CMK (cell line): ENCODE measurements around the genes RPL14, ZNF619 and TRAK1.

- RRBS: 0% methylated on average over 2 of the region's 39 CpGs
Measured at GRCh38 chr3:40308616-40309611, 593 bp upstream of the EIF1B start.

- RRBS: 1% methylated on average over 8 of the region's 70 CpGs
Measured at GRCh38 chr3:40457039-40457711, at the start of gene RPL14. Gene RPL14 (plus strand): TSS chr3:40457339.

- RRBS: no CpG with 5 or more reads among the region's 7 CpGs
Measured at GRCh38 chr3:40458368-40458964, 1.3 kb downstream of the RPL14 start.

GRCh38 chr3:40463603-40464230, 6.6 kb downstream of the RPL14 start:
- RRBS: no CpG with 5 or more reads among the region's 6 CpGs

GRCh38 chr3:40476474-40477599, at the start of gene ZNF619:
Gene ZNF619 (plus strand): TSS chr3:40477122.
- RRBS: under 1% methylated on average over 11 of the region's 50 CpGs

- RRBS: no CpG with 5 or more reads among the region's 12 CpGs
Measured at GRCh38 chr3:40584806-40585243, 60.1 kb downstream of the ZNF621 start.

DNA sequence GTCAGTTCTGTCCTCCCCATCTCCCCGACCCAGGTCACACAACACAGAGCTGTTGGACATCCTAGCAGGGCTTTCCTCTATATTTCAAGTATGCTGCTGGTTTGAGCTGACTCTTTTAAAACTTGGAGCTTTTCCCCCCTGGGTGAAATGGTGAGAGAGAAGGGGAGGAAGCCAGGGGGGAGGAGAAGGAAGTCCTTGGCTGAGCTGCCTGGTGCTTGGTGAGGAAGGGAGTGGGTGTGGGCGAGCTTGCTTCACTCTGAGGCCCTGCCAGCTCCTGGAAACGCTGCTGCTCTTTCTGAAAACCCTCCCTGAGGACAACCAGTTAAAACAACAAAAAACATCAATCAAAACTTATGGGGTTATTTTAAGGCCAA, 165.9 kb downstream of the ZNF621 start:
- RRBS: no CpG with 5 or more reads among the region's 3 CpGs

DNA sequence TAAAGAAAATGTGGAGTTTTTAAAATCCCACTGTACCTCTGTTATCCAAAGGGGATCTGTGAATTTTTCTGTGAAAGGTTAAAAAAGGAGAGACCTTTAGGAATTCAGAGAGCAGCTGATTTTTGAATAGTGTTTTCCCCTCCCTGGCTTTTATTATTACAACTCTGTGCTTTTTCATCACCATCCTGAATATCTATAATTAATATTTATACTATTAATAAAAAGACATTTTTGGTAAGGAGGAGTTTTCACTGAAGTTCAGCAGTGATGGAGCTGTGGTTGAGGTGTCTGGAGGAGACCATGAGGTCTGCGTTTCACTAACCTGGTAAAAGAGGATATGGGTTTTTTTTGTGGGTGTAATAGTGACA, 24.3 kb downstream of the CTNNB1 start:
- RRBS: no CpG with 5 or more reads among the region's 1 CpG

GRCh38 chr3:41239959-41240389, 40.7 kb downstream of the CTNNB1 start:
- RRBS: no CpG with 5 or more reads among the region's 2 CpGs

GRCh38 chr3:42020415-42021522, 58.9 kb upstream of the ULK4 start:
- RRBS: no CpG with 5 or more reads among the region's 3 CpGs

GRCh38 chr3:42052340-42053639, 38.4 kb upstream of the TRAK1 start:
- RRBS: no CpG with 5 or more reads among the region's 13 CpGs

GRCh38 chr3:42080276-42081088, 10.7 kb upstream of the TRAK1 start:
- RRBS: no CpG with 5 or more reads among the region's 2 CpGs

- RRBS: no CpG with 5 or more reads among the region's 18 CpGs
Measured at GRCh38 chr3:42090818-42091822, at the start of gene TRAK1. Gene TRAK1 (plus strand): TSS chr3:42091357.

GRCh38 chr3:42109779-42110015, 18.5 kb downstream of the TRAK1 start:
- RRBS: no CpG with 5 or more reads among the region's 4 CpGs

GRCh38 chr3:42224800-42225555, 41.0 kb downstream of the CCK start:
- RRBS: no CpG with 5 or more reads among the region's 11 CpGs

DNA sequence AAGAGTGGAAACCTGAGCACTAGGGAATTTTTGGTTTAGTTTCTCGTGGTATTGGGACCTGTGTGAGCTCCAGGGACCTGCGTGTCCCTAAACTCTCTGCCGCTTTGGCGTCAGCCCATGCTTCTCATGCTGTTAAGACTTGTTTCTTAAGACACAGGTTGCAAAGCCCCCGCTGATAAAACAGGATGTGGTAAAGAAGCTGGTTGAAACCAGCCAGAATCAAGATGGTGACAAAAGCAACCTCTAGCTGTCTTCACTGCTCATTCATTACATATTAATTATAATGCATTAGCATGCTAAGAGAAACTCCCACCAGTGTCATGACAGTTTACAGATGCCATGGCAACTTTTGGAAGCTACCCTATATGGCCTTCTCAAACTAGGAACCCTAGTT, 64.6 kb downstream of the LYZL4 start:
- RRBS: no CpG with 5 or more reads among the region's 5 CpGs

GRCh38 chr3:42501187-42502061, 1.0 kb upstream of the VIPR1 start:
- RRBS: no CpG with 5 or more reads among the region's 53 CpGs

DNA sequence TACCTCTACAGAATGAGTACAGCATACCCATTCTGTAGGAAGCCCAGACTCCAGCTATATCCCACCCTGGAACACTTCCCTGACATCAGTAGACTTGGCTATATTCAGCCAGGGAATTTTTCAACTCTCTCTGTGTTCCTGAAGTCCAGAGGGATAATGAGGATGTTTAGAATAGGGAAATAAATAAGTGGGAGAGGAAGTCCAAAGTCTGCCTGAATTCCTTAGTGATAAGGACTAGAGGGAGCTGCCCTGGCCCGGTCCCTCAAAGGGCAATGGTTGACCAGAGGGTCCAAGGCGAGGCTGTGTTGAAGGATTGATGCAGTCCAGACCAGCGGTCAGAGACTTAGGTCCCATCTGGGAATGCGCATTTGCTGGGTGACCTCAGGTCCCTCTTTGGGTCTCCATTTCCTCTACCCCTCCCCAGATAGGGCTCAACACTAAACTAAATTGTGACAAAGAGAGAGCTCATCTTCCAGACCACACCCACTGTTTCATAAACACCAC, 7.9 kb downstream of the VIPR1 start:
- RRBS: no CpG with 5 or more reads among the region's 4 CpGs

GRCh38 chr3:42529926-42530651, 27.6 kb downstream of the VIPR1 start:
- RRBS: no CpG with 5 or more reads among the region's 1 CpG

GRCh38 chr3:42649975-42651152, 3.1 kb upstream of the ZBTB47 start:
- RRBS: no CpG with 5 or more reads among the region's 4 CpGs